Airway epithelial cell (primary cell): ENCODE results near the genes CWF19L2, RAB39A and POU2AF1.

- RAMPAGE, long total RNA: no peak
Observed at GRCh38 chr11:106176793-106177141, 99.3 kb downstream of the AASDHPPT start.

- RAMPAGE, long total RNA: no peak
Observed at GRCh38 chr11:106471087-106471649, 393.7 kb downstream of the AASDHPPT start.

- RAMPAGE, long total RNA: start-site peak on the minus strand at chr11:107457795-107457835, 280 and 97 reads in 2 replicates
Observed at GRCh38 chr11:107457278-107458375, at the start of gene CWF19L2. TSS of gene CWF19L2 (minus strand) at chr11:107457825.

DNA sequence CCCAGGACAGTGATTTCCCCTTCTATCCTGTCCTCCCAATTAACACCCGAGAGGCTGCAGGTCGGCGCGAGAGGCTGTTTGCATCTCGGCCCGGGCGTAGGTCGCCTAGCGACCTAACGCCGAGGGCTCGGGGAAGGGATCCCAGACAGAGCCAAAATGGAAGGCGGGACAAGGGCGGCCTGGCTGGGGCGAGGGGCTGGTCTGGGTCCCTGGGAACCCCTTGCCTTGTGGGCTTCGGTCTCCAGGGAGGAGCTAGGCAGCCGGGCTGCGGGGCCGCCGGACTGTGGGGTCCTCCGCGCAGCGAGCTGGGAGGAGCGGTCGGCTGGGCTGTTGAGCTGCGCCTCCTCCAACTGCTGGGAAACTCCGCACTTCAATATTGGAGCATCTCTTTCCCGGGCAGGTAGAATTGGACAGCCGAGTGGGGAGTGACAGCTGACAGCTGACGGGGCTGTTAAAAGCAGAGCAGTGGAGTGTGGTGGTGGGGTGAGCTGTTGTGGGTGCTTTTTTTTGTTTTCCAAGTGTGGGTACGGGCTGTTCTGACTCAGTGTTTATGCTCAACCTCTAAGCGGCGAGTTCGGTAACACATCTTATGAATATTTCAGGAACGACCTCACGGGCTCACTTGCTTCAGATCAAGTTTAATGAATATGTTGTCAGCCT, 785 bp downstream of the ELMOD1 start:
- RAMPAGE, long total RNA: no peak

DNA sequence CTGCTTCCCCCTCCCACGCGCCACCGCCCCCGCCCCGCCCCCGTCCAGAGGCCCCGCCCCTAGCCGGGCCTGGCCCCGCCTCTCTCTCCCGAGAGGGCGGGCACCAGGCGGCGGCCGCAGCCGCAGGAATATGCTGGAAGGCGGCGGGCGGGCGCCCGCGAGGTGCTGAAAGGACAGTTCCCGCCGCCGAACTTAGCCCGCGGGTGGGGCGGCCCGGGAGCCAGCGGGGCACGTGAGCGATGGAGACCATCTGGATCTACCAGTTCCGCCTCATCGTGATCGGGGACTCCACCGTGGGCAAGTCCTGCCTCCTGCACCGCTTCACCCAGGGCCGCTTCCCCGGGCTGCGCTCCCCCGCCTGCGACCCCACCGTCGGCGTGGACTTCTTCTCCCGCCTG, at the start of gene RAB39A:
RAB39A (plus strand) TSS at position 119 of the 398 bp plus-strand sequence.
- RAMPAGE, long total RNA: no peak

DNA sequence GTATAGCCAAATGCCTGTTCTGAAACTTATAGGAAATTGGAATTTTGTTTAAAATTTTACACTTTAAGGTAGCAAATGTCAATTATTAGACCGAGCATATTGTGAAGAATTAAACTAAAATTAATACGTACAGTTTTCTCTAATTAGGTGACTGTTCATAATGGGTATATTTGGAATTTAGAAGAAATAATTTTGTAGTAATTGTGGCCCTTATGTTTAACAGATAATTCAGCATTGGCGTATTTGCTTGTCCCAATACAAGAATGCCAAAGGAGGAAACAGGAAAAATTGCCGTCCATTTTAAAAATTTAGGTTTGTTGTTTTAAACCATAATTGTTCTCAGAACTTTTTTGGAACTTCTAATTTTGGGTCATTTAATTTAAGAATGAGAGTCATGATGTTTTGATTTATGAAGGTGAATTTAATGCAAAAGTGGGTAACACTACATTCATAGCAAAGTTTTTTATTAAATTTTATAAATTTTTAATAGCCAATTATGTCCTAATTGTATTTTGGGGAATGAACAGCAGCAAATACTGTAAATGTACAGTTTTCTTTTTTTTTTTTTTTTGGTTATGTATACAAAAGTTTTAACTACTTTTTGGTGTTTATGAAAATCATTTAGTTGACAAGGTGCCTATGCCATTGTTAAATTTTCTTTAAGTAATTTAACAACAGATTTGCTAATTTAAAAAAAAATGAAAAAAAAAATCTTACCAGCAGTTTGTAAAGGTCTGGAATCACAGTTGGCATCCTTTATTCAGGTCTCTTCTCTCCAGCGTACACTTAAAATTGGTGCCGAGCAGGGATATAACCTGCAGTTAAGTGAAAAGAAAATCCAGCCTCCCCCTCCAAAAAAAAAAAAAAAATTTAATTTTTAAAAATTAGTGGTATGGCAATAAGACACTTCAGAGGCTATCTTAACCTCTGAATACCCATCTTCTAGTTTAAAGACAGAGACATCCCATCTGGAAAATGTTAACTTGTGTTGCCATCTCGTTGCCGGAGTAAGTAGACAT, 15.1 kb upstream of the ACAT1 start:
- RAMPAGE, long total RNA: no peak

GRCh38 chr11:108497295-108497956, 758 bp downstream of the POGLUT3 start:
- RAMPAGE, long total RNA: no peak

DNA sequence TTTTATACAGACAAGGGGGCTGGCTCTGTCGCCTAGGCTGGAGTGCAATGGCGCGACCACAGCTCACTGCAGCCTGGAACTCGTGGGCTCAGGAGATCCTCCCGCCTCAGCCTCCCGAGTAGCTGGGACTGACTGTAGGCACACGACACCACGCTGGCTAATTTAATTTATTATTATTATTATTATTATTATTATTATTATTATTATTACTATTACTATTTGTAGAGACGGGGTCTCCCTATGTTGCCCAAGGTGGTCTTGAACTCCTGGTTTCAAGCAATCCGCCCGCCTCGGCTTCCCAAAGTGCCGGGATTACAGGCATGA, 568 bp upstream of the POGLUT3 start:
- RAMPAGE, long total RNA: no peak

DNA sequence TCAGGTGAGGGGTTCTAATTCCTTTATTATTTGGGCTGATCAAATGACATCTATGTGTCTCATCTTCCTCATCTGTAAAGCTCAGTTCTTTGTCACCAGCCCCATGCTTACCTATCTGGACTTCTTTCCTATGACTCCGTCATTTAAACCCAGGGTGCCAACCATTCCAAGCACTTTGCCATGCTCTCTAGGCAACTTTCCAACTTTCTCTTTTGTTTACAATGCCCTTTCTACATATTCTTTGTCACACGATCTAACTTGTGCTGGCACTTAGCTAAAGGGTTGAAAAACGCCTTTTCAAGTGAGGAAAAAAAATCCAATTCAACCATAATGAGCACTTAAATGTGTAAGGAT, 27.9 kb downstream of the EXPH5 start:
- RAMPAGE, long total RNA: no peak

GRCh38 chr11:109970874-109971565, 122.2 kb upstream of the ZC3H12C start:
- RAMPAGE, long total RNA: no peak

GRCh38 chr11:110127929-110128604, 34.9 kb downstream of the ZC3H12C start:
- RAMPAGE, long total RNA: no peak

- RAMPAGE, long total RNA: no peak
Observed at GRCh38 chr11:110522256-110522695, 92.5 kb downstream of the FDX1 start.

GRCh38 chr11:110579539-110580340, 132.5 kb downstream of the ARHGAP20 start:
- RAMPAGE, long total RNA: no peak

DNA sequence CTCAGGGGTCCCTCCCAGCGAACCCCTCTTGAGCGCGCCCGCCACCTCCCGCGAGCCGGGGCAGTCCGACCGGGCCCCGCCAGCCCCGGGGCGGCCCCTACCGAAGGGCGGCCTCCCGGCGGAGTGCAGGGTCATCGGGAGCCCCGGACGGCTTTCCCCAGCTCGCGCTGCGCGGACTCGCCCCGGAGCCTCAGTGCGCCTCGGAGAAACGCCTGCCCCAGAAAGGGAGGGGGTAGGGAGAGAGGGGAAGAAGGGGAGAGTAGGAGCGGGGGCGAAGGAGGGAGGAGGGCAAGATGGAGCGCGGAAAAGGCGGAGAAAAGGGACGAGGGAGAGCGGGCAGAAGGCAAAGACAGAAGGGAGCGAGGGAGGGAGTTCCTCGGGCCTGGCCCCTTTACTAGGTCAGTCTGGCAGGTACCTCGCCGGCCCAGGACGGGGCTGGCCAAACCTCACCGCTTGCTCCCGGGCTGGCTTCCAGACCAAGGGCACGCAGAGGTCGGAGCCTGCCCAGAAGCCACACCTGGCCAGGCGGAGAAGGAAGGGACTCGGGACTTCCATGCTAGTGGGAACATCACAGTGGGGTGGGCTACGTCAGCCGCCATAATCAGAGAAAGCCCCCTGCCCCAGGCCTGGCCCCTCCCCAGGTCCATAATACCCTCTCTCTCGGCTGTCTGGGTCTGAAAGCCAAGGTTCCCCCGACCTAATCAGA, 1.3 kb downstream of the POU2AF3 start:
- RAMPAGE, long total RNA: no peak

GRCh38 chr11:111302957-111304026, 4.9 kb downstream of the POU2AF3 start:
- RAMPAGE, long total RNA: no peak

DNA sequence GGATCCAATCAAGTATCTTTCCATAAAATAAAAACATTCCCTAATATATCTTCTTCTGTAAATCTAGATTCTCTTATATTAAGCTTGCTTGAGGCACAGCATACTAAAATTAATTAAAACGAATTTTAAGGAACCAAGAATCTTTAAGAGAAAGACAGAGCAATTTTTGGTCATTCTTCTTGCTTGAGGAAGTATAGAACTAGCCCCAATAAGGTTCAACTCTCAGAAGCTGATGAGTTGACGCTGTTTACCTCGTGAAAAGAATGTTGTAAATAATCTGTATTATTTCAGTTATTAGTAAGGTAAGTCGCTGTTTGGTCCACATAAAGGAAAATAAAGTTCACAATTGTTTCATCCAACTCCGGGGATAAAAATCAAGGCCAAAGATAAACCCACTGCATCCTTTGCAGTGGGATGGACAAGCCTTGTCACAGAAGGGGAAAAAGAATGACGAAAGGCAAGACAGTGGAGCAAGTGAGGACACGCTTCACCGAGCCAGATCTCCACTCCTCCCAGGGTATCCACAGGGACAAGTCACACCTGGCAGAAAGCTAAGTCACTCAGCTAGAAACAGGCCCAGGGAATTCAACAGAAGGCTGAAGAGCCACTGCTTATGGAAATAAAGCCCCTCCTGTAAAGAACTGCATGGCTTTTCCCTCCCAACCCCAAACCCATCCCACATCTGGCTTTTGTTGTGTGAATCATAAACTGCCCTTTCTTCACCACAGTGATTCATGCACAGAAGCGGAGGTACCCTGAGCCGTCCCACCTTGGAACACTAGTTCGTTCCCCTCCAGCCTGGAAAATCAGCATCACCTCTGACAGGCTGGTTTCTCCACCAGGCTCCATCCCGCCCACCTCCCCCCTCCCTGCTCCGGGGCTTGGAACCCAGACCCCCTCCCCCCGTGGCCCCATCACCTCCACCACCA, 661 bp downstream of the POU2AF1 start:
- RAMPAGE, long total RNA: no peak

- RAMPAGE, long total RNA: no peak
Observed at GRCh38 chr11:111379079-111379607, at the start of gene POU2AF1. TSS of gene POU2AF1 (minus strand) at chr11:111379275.

GRCh38 chr11:111379608-111380768, 913 bp upstream of the POU2AF1 start:
- RAMPAGE, long total RNA: no peak

DNA sequence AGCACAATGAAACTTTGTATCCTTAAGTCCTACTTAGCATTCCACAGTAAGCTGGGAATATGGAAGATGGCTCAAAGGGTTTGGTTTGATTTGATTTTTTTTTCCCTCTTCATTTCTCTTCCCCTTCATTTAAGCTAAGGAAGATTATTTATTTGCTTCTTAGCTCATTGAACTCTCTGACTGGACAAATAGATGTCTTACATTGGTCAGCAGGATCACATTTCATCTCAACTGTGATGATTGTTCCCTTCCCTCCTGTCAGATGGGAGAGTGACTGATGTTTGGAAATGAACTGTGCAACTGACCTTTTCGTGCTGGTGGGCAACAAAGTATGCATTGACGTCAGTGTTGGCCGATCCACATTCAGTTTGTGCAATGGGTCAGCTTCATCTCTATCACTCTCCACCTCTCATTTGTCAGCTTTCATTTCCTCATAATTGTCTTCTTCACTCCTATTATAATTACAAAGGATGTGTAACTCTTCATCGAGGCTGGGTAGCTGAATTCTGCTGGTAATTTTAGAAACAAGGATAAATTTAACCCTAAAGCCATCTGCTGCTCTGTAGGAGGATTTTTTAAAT, 71.4 kb downstream of the PPP2R1B start:
- RAMPAGE, long total RNA: no peak

DNA sequence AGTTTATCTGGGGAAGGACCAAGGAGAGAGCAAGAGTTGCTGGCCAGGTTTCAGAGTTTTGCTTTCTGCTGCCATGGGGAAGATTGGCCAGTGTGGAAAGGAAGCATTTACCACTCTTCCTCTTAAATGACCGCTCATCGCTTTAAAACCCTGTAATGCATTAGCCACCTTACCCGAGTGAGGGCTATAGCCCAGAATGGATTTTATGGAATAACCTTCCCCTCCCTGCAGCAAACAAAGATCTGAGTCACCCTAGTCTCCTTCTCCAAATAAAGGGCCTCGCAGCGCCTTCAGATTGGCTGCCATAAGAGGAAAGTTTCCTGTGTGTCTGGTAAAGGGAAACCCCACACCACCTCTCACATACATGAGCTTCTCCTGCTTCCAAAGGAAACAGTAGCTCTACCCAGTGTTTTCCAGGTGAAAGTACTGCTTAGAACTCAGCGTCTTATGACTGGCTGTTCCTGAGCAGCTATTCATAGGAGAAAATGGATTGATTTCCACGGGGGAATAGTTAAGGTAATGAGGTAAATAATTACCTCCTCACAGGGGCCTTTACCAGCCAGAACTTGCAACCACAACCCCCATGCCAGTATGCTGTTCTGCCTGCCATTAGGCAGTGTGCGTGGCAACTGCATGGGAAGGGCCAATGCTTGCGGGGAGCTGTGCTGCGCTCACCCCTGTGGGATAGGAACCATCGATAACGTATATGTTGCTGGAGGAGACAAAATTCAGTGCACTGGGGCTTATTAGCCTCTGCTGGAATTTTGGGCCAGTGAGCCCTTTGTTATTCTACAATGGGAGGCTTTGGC, 47.6 kb downstream of the PPP2R1B start:
- RAMPAGE, long total RNA: no peak